Measurements from ENCODE around the gene RAB8B.

DNA sequence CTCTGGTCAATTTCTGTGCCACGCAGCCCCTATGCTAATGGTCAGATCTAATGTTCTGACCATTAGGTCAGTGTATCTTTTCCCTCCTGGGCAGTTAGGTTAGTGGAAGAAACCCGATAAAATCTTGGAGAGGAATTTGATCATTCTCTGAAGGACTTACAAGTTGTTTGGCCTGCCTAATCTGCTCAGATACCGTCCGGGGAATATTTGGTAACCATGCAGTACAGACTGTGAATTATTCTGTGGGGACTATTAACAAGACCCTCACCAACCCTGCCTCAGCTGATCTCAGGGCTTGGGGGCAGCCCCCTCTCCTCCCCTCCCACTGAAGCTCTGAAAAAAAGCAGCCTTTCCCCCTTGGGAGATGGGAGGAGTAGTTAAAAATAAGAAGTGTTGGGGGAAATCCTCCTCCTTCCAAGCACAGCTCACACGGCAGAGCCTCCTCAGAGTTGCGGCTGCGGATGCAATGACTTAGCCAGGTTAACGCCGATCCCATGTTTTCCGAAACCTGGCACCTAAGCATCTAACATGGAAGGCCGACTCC is 1.3 kb upstream of the TPM1 start:
- PRO-cap, 2 experiments, result peak in 2 of 2 experiments; most common plus-strand start position 446 of the sequence (in 2)

DNA sequence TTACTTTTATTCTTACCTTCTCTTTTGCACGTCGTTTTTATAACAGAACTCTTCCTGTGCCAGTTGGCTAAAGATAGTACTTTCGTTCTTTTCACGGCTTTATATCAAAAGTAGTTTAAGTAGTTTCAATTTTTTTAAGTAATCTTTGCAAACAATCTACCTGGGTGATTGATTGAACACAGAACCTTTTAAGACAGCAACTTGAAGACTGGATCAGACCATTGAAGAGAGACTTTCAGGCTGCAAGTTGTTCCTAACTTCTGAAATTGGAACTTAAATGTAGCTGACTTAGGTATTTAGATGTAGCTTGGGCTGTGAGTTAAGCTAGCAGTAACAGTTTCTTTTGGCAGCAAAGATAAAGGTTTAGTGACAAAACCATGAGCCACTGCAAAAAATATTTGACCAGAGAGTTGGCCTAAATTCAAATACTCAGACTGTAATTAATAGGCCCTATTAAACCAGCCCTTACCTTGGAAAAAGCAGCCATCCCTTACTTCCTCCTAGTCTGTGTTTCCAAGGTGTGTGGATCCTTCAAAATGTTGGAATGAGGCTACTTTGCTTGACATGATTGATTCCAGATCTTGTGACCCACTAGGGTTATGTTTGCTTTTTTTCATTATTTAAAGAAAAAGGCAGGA is 8.1 kb downstream of the TPM1 start:
- PRO-cap, 2 experiments, result no peak in any of the 2 experiments

DNA sequence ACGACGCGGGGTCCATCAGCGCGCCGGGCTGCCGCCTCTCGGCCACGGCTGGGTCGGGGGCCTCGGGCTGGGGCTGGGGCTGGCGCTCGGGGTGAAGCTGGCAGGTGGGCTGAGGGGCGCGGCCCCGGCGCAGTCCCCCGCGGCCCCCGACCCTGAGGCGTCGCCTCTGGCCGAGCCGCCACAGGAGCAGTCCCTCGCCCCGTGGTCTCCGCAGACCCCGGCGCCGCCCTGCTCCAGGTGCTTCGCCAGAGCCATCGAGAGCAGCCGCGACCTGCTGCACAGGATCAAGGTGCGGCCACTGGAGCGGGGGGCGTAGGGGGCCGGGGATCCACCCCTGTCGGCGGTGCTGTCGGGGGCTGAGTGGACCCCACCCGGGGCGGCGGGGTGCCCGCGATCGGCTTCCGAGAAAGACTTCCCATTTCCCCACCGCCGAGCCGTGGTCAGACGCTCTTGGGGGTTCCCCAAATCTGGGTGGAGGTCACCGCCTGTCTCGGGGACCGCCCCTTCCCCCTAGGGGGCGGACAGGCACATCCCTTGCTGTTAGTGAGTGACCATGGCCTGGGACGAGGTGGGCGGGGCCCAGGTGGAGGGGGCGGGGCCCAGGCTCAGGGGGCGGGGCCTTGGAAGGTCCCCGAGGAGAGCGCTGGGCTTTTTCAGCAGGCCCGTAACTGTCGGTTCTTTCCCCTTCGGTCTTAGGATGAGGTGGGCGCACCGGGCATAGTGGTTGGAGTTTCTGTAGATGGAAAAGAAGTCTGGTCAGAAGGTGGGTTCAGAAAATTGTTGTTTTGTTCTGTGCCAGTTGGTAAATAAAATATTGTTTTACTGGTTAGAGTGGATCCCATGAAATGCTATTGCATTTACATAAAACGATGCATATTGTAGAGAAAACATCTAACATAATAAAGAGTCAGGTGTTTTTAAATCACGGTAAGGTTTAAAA is 549 bp downstream of the LACTB start:
- PRO-cap, 2 experiments, result peak in 2 of 2 experiments; most common plus-strand start position 628 of the sequence (in 1); most common minus-strand start position 469 of the sequence (in 2)

- PRO-cap, 2 experiments, result peak in 2 of 2 experiments; most common plus-strand start chr15:63189606 (in 2)
Observed at GRCh38 chr15:63189464-63189855, at the start of gene RAB8B. RAB8B (plus strand) TSS chr15:63189606.

- PRO-cap, 2 experiments, result no peak in any of the 2 experiments
Observed at GRCh38 chr15:63354784-63354983, 27.0 kb downstream of the CA12 start.

GRCh38 chr15:63379322-63380205 is 2.1 kb downstream of the CA12 start:
- PRO-cap, 2 experiments, result no peak in any of the 2 experiments

DNA sequence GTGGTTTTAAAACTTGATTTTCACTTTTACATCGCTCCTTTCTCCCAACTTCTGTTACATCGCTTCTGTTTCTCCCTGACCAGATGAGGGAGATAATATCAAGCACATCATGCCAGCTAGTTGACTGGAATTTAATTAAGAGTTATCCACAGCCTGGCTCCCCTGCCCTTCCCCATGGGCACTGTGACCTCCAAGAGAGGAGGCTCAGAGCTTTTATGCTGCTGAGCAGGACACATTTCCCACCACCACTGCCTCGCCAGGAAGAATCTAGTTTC is 1.2 kb downstream of the CA12 start:
- PRO-cap, 2 experiments, result no peak in any of the 2 experiments

GRCh38 chr15:63380796-63381027 is 934 bp downstream of the CA12 start:
- PRO-cap, 2 experiments, result no peak in any of the 2 experiments

DNA sequence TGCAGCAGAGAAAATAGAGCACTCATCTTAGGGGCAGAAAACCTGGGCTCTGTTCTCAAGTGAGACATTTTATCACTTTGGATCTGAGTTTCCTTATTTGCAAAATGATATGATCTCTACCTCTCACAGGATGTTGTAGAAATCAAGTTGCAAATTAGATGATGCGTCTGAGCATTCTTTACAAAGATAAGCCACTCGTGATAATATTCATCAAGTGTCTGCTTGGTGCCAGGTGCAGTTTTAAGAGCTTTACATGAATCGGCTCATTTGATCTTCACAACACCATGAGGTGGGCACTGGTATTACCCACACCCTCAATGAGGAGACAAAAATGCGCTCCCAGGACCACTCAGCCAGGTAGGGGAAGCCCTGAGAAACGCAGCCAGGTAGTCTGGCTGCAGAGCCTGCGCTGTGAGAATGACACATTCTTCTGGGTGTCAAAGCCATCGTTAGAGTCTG is 59.1 kb upstream of the CA12 start:
- PRO-cap, 2 experiments, result no peak in any of the 2 experiments

GRCh38 chr15:63479576-63480158 is 24.7 kb upstream of the USP3 start:
- PRO-cap, 2 experiments, result no peak in any of the 2 experiments

GRCh38 chr15:63488669-63489059 is 15.7 kb upstream of the USP3 start:
- PRO-cap, 2 experiments, result no peak in any of the 2 experiments

GRCh38 chr15:63539393-63539798 is 35.0 kb downstream of the USP3 start:
- PRO-cap, 2 experiments, result no peak in any of the 2 experiments

- PRO-cap, 2 experiments, result no peak in any of the 2 experiments
Observed at GRCh38 chr15:63560595-63561313, 36.4 kb upstream of the FBXL22 start.

GRCh38 chr15:63569181-63569696 is 27.9 kb upstream of the FBXL22 start:
- PRO-cap, 2 experiments, result no peak in any of the 2 experiments

GRCh38 chr15:63593082-63594250 is 3.7 kb upstream of the FBXL22 start:
- PRO-cap, 2 experiments, result no peak in any of the 2 experiments

- PRO-cap, 2 experiments, result no peak in any of the 2 experiments
Observed at GRCh38 chr15:63601487-63601855, 4.3 kb downstream of the FBXL22 start.

GRCh38 chr15:63601856-63602291 is 4.7 kb downstream of the FBXL22 start:
- PRO-cap, 2 experiments, result no peak in any of the 2 experiments

DNA sequence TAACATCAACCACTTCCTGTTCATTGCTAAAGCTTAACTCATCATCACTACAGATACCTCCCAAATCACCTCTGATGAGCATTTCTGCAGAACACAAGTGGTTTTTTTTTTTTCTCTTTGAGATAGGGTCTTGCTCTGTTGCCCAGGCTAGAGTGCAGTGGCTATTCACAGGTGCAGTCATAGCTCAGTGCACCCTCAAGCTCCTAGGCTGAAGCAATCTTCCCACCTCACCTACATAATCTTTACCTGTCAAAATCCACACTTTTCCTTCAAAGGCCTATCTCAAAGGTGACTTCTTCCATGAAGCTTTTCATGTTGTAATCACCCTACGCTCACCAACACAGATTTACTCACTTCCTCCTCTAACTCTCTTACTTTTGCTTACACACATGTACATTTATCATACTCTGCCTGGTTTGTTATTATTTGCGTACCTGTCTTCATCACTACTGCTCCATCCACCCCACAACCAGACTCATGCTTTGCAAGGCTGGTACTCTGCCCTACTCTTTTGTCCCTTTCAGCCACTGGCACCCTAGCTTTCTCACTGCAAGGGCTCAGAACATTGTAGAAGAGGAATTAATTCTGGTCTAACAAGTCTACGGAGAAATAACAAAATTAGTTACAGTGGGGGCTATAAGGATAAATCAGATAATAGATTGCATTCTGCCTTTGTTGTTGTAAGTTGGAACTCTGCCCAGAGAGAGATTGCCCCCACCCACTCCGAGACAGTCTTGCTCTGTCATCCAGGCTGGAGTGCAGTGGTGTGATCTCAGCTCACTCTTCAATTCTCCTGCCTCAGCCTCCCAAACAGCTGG is 27.5 kb downstream of the HERC1 start:
- PRO-cap, 2 experiments, result no peak in any of the 2 experiments

DNA sequence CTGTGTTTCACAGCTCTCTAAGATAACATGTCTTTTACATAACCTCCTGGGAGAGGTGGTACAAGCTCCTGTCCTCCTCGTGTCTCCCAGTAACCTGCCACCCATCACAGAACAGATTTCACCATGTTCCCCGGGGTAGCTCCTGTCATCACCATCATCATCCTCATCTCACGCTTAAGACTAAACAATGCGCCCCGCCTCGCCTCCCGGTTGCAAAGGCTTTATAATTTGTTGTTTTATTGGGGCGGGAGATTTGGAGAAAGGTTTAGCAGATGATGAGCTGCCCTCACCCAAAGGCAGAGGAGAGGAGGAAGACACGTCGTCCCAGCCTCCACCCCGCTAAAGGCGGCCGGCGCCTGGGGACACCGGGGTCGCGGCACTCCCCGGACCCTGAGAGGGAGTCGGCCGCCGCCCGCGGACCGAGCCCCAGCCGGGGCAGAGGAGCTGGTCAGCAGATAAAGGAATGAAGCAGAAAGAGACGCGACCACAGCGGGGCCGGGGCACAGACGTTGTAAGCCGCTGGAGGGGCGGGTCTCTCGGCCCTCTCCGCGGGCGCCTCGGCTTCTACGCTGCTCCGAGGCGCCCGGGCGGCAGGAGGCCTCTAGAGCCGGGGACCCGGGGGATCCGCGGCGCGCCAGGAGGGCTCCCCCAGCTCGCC is 620 bp downstream of the HERC1 start:
- PRO-cap, 2 experiments, result no peak in any of the 2 experiments

DNA sequence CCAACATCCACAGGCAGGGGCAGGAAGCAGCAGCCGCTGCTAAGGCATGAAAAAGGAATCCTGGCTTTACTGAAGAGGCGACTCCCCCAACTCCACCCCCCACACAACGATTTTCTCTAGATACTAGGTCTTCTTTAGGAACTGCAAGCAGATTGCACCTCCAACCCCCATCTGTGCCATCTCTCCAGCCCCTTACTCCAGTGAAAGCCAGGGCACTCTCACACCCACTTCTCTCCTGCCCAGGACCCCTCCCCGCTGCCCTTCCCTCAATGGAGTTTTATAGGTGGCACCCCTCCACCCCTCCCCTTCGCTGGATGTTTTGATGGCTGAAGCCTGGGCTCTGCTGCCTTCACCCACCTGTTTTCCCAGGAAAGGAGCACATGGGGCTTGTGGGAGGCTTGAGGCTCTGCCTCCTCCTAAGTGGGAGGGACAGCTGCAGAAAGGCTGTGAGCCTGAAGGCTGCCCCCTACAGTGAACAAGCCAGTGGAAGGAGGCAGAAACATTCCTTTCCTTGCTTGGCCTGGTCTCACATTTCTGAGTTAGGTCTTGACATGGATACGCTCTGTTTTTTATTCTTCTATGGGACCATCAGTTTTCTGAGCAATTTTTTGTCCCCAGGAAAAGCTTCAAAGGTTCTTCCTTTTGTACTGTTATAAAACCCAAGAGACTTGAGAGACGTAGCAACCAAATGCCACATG is 82.6 kb upstream of the HERC1 start:
- PRO-cap, 2 experiments, result no peak in any of the 2 experiments

All from heart right ventricle (tissue), 2 donors.